Endometrial microvascular endothelial cells (primary cell): ENCODE measurements around the gene TRPC7.

DNA sequence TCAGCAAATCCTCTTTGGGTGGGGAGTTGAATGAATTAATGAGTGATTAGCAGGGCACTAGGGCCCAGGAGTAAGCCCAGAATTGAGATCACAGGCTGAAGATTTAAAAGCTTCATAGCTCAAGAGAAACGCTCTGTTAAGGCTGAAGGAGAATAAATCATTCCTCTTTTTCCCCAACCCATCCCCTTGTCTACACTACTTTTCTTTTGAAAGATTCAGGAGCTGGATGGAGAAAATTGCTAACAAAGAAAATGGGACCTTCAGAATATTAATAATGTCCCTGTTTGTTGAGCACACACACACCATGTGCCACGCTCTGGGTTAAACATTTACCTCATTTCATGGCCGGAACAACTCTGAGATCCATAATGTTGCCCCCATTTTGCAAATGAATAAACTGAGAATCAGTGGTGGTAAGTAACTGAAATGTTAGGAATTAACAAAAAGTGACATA is 51.6 kb upstream of the SMAD5 start:
- RAMPAGE, long total RNA, result no peak

GRCh38 chr5:136106533-136106732 is 26.2 kb upstream of the SMAD5 start:
- RAMPAGE, long total RNA, result no peak

DNA sequence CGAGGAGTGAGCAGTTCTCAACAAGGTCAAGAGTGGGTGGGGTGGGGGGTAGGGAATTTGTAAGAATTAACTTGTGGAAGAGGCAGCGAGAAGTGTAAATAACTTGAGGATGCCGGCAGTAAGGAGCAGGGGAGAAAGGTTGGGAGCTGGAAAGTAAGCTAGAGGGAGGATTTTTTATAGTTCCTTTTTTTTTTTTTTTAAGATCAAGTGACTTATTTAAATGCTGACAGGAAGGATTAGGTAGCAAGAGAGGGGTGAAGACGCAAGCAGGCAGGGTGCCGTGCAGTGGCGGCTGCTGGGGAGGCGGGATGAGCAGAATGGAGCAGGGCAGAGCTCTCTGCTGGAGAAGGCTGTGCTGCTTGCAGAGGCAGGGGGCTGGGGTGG is 35.3 kb upstream of the SMIM32 start:
- RAMPAGE, long total RNA, result no peak

- RAMPAGE, long total RNA, result no peak
These were observed at the start of gene TRPC7 for GRCh38 chr5:136365420-136365619. TRPC7 (minus strand) TSS chr5:136365545.

DNA sequence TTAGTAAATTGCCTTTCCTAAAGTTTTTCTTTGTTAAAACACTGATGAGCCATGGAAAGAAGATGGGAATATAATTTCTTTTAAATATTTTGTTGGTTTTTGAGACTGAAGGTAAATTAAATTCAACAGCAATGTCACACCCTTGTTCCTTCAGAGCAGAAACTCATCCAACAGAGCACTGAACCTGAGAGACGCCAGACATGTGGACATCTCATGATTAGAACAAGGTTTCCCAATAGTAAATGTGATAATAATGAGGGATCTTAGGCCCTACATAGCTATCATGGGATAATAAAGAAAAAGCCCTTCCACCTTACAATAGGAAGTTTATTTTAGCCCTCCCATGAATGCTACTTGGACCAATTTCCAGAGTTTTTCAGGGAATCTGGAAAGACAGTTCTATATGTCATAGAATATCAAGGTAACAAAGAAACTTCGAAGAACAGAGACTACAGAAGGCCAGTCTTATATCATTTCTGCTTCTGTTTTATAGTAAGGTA is 298.4 kb upstream of the TRPC7 start:
- RAMPAGE, long total RNA, result no peak

DNA sequence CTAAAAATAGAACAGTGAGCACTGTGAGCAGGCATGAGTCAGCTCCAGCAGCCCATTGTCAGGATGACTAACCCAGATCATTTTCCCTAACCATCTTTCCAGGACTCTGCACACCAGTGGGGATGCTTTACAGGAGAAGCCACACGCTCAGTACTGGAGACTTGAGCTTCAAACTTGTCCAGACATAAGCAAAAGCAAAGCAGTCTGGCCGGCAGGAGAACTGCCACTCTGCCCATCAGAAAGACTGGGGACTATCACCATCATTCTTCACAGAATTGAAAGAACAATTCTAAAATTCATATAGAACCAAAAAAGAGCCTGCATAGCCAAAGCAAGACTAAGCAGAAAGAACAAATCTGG is 446.3 kb upstream of the TRPC7 start:
- RAMPAGE, long total RNA, result no peak

DNA sequence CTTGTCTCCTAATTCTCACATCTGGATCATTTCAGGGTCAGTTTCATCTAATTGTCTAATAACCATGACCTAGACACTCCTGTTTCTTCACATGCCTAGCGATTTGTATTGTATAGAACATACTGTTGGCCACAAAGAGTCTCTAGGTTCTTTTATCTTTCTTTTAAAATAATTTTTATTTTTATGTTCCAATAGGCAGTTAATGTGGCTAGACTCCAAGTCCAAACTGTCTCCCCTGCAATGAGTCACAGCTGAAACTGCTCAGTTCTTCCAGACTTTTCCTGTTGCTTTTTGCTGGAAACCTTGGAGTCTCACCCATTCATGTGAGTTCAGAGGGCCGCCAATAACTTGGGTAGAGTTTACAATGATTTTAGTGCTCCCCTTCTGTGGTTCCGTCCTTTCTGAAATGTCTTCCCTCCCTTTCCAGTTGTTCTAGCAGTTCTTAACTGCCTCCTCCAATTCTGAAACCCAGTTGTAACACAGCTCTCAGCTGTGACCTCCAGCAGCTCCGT is 198.7 kb downstream of the SPOCK1 start:
- RAMPAGE, long total RNA, result no peak

DNA sequence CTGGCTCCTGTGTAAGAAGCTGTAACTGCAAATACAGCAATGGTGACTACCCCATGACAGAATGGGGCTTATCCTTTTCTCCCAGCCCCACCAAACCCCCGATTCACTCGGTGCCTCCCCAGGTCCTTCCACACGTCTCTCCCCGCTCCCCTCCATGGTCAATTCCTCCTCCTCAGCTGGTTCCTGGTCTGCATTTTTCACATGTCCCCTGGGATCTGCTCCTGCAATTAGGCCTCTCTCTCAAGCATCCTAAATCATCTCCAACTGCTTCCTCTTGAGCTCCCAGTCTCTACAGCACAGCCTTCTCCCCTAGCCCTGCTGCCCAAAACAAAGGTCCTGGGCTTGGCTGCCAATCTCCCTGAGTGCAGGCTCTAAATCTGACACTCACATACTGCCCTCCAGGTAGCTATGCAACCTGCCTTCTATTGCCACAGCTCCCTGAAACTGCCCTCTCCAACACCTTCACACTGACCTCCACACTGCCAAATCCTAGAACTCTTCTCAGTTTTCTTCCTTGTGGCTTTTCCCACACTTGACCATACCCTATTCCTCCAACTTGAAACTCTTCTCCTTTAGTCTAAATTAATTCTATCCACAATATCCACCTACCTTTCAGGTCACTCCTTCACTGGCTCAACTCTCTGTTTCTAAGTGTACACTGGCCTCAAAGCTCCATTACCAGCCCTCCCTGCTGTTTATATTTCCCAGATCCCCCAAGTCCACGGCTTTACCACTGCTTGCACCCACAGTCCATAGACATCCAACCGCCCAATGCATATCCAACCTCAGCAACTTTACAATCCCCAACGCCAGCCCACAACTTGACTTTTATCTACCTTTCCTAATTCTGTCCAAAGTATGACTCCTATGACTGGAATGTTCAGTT is 107.4 kb downstream of the SPOCK1 start:
- RAMPAGE, long total RNA, result no peak

GRCh38 chr5:137564089-137564643 is 65.0 kb upstream of the SPOCK1 start:
- RAMPAGE, long total RNA, result no peak

DNA sequence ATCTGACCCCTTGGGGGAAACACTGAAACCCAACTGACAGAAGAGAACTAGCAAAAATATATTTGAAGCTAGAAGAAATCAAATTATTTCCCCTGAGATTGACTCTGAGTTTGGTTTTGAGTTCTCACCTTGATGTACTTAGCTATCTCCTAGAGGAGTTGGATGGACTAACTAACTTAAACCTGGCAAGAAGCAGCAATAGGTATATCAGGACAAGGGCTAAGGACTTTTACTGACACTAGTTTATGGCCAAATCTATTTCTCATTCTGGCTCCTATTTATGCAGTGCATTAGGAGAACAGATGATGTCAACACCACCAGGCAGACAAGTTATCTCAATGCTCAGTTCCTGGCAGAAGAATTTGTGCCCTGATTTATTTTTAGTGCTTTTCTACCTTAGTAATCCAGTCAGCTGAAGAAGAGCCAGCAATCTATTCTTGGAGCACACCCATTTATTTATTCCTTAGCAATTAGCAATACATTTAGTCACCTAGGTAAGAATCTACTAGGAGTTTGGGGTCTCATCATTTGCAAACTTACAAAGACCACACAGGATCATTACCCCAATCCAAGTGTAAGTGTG is 30.7 kb upstream of the MYOT start:
- RAMPAGE, long total RNA, result no peak

DNA sequence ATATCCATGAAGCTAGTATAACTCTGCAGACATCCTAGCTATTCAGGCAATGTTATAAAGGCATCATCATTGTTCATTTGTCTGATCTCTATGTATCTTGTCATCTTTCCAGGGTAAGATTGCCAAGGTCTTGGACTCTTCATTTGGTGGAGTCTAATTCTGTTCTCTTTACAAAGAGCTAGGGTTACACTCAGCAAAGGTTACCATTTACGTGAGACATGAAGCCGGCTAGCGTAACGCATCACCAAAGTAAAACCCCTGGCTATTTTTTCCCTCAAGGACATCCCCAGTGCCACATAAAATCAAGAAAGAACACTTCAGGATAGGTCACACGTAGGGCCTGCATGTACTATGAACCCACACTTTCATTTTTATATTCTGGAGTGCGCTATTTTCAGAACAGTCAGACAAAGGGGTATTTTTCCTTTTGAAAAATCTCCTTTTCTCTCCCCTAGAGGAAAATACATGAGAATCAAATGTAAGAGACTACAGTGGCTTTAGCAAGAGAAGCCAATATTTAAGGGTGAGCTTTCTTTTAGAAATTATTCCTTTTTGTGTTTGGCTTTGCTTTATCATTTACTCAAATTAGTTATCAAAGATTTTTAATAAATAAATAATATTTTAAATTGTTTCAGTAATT is 19.9 kb upstream of the MYOT start:
- RAMPAGE, long total RNA, result no peak

DNA sequence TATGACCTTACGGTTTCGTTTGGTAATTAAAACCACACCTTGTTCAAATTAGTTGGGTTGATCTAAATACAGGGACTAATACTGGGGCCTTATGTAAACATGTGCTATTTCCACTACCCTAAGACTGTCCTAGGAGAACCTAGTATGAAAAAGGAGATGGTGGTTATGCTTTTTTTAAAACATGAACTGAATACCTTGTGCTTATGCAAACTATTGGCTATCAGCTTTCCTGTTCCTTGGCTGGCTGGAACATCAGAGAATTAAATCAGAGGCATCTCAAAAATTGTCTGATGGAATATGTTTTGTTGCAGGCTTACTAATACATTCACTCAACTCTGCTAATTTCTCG is 3.9 kb downstream of the MYOT start:
- RAMPAGE, long total RNA, result no peak

DNA sequence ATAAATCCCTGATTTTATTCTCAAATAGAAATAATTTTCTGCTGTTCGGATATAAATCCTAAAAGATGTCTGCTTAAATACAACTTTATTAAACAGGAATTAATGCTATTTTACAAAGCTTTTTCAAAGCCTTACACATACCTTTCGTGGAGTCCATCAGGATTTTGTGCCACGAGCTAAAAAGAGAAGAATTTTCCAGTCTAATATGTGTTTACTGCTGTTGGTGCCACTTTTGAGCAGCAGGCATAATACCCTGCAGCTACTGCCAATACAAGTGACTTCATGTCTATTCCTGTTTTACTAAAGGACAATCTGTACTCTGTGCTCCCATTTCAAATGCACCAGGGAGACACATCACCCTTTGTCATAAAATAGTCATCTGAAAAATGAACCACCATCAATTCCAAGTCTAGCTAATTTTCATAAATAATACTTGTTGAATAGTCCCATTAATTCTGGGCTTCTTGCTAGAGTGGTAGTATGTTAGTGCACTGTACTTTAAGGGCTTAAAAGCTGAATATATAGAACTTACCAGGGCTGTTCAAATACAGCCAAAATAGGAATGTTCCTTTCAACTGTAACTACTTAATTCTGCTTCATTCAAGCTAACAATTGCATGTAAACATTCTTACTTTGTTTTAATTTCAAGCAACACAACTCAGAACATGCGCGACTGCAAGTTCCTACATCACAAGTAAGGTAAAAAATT is 8.9 kb upstream of the PKD2L2 start:
- RAMPAGE, long total RNA, result no peak

DNA sequence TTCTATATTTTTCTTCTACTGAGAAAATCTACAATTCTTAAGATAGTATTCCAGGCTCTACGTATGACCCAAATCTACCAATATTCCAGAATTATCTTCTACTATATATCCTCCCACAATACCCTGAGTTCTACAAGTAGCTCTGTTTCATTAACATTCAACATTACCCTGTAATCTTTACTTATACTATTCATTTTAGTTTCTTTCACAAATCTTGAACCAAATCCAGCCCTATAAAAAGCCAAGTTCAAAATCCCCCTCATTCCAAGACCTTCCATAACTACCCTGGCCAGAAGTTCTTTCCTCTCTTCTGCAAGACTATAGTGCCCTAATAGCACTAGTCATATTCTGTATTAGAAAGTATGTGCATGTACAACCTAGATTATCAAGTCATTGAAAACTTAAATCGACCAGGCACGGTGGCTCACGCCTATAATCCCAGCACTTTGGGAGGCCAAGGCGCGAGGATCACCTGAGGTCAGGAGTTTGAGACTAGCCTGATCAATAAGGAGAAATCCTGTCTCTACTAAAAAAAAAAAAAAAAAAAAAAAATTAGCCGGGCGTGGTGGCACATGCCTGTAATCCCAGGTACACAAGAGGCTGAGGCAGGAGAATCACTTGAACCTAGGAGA is 53.3 kb downstream of the FAM13B start:
- RAMPAGE, long total RNA, result no peak

DNA sequence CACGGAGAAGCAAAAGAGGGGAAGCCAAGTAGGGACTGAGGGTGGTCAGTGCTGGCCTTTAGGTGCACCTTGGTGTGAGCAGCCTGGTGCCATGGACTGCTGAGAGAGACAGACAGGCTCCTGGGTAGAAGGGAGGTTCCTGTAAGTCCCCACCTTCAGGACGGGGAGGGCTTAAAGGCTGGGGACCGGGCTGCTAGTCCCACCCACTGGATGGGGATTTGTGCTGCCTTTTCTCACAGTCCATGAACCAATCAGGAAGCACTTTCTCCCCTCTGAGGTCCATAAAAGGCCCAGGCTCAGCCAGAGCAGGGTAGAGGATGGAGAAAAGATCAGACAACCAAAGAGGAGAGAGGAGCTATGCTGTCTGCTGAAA is 15.3 kb downstream of the CDC25C start:
- RAMPAGE, long total RNA, result no peak

GRCh38 chr5:138352457-138352626 is 143 bp upstream of the KDM3B start:
- RAMPAGE, long total RNA, result no peak

DNA sequence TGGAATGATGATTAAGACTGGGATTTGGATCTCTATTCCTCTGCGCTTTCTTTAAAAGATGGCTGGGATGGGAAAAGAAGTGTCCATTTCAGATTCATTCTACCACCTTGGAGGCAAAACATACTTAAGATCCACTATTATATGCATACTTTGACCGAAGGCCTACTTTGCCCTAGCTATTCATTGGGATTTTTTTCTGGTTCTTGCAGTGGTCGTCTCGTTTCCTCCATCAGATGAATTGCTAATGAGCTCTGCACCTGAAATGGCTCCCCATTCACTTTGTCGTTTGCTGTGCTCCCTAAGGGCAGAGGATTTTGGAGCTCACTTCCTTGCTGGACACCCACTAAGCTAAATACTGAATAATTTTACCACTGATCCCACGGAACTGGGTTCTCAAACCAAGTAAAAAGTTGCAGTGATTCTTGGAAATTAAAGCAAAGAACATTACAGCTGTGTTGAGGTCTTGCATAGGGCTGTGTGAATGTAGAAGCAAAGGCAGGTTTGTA is 1.9 kb downstream of the KDM3B start:
- RAMPAGE, long total RNA, result no peak

- RAMPAGE, long total RNA, result no peak
These were observed 16.7 kb downstream of the KDM3B start for GRCh38 chr5:138369177-138369576.

DNA sequence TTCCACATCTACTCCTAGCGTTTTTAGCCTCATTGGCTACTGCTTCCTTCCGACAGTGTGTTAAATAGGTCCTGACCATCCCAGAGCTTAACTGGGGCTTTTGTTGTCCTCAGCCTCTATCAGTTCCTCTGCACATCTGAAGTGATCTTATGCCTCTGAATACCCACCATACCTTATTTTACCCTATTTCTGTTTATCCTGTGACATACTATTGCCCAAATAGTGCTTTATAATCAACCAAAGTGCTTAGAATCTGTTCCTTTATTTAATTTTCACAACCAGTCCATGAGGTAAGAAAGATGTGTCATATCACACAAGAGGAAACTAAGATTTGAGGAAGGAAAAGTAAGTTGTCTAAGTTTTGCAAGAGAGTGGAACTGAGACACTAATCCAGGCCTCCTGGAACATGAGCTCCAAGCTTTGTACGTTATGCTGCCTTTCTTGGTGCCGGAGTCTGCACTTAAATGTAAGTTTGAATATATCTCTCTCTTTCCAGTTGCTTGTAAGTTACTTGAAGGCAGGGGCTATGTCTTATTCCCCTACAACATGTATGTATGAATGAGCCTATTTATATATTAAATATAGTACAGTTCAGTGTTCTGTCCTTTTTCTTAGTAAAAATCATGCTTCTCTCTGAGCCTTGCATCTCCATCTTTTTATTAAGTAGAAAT is 17.2 kb downstream of the KDM3B start:
- RAMPAGE, long total RNA, result no peak

DNA sequence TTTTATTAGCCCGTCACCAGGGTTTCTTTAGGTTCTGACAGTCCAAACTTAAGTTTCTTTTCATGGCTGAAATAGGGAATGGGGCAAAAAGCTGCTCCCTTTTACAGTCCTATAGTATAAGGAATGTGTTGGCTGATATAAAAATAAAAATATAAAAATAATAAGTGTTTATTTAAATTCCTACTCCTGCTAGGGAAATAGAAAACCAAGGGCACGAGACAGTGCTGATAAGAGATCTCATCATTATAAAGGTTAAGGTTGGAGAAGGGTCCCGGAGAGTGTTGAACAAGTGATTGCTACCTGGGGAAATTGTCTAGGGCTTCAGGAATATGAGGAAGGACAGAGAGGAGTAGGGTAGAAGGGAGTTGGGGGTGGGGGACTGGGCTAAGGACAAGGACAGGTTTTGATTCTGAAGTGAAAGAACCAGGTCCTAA is 6.7 kb downstream of the EGR1 start:
- RAMPAGE, long total RNA, result no peak